Placental epithelial cell (primary cell): Measurements from ENCODE around the genes YIPF1 and LRRC42.

DNA sequence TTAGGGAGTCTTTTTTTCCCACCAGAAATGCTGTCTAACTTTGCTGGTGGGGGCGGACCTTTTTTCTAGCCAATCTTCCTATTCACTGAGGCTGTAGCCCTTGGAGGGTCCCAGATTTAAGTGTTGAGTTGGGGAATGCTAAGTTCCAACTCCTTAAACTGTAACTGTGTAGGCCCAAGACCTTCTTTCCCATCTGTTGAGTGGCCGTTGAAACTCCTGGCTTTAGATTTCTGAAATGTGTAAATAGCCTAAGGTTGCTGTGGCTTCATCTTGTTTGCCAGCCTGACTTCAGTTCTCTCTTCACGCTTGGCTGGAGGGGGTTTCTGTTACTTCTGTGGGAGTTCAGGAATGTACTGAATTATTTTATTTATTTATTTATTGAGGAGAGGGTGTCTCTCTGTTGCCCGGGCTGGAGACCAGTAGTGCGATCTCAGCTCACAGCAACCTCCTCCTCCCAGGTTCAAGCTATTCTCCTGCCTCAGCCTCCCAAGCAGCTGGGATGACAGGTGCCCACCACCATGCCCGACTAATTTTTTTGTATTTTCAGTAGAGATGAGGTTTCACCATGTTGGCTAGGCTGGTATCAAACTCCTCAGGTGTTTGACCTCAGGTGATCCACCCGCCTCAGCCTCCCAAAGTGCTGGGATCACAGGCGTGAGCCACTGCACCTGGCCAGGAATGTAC is 6.1 kb downstream of the TTC39A start:
- CAGE, long polyA plus RNA = no peak

- CAGE, long polyA plus RNA = no peak
These were observed 1.9 kb downstream of the EPS15 start for GRCh38 chr1:51516945-51517796.

DNA sequence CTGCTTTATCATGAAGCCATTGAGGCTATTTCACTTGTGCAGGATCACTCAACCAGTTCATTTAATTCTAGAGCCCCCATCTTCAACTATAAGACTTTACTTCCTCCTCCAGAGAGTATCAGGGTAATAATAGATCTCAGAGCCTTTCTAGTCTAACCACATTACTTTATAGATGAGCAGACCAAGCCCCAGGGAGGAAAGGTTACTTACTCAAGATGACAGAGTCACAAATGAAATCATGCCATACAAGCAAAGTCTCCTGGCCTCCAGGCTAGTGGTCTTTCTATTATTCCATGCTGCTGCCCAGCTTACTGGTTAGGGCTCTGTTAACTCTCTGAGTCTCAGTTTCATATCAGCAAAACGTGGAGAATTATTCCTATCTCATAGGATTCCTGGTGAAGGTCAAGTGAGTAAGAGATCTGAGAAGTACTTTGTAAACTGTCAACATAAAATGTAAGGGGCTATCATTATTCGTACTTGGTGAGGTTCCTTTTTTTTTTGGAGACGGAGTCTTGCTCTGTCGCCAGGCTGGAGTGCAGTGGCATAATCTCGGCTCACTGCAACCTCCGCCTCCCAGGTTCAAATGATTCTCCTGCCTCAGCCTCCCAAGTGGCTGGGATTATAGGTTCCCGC is 46.4 kb upstream of the OSBPL9 start:
- CAGE, long polyA plus RNA = no peak

DNA sequence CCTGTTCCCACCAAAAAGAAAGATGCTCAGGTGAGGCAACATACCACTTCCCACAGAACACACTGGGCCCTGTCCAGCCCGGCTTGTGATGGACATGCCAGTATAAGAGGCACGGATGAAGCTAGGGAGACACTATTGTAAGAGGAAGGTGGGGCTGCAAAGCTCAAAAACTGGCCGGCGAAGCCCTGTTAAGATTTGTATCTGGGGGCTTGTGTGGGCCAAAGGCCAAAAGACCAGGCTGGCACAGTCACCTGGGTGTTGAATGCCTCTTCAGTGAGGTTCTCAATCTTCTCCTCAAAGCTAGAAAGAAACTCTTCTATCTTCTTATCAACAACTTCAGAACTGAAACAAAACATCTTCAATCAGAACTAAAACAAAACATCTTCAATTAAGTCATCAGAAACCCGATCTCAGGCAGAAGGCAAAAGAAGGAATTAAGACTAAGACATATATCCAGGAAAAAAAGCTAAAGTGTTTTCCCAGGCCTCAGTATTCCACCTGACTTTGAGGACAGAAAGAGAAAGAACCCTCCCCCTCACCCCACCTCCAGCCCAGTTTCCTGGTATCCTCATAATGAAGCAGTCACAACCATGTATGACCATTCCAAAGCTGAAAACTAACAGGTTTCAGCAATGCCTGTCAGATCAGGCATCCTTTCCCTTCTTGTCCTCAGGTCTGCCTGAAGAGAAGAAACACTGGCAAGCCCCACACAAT is 87.7 kb downstream of the NRDC start:
- CAGE, long polyA plus RNA = no peak

DNA sequence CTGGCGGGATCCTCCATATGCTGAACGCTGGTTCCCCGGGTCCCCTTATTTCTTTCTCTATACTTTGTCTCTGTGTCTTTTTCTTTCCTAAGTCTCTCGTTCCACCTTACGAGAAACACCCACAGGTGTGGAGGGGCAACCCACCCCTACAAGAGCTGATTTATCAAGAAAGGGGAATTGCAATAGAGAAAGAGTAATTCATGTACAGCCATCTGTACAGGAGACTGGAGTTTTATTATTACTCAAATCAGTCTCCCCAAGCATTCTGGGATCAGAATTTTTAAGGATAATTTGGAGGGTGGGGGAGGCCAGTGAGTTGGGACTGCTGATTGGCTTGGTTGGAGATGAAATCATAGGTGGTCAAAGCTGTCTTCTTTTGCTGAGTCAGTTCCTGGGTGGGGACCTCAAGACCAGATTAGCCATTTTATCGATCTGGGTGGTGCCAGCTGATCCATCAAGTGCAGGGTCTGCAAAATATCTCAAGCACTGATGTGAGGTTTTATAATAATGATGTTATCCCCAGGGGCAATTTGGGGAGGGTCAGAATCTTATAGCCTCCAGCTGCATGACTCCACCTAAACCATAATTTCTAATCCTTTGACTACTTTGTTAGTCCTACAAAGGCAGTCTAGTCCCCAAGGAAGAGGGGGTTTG is 16.7 kb upstream of the RAB3B start:
- CAGE, long polyA plus RNA = no peak

DNA sequence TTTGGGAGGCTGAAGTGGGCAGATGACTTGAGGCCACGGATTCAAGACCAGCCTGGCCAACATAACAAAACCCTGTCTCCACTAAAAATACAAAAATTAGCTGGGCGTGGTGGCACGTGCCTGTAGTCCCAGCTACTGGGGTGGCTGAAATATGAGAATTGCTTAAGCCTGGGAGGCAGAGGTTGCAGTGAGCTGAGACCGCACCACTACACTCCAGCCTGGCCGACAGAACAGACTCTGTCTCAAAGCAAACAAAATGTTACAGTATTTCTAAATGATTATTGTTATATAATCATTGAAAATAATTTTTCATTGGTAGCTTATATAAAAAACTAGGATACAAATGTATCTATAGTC is 4.7 kb downstream of the KTI12 start:
- CAGE, long polyA plus RNA = no peak

GRCh38 chr1:52054818-52054940 is 312 bp downstream of the TXNDC12 start:
- CAGE, long polyA plus RNA = no peak

- CAGE, long polyA plus RNA = no peak
These were observed 733 bp downstream of the ZFYVE9 start for GRCh38 chr1:52142327-52143316.

DNA sequence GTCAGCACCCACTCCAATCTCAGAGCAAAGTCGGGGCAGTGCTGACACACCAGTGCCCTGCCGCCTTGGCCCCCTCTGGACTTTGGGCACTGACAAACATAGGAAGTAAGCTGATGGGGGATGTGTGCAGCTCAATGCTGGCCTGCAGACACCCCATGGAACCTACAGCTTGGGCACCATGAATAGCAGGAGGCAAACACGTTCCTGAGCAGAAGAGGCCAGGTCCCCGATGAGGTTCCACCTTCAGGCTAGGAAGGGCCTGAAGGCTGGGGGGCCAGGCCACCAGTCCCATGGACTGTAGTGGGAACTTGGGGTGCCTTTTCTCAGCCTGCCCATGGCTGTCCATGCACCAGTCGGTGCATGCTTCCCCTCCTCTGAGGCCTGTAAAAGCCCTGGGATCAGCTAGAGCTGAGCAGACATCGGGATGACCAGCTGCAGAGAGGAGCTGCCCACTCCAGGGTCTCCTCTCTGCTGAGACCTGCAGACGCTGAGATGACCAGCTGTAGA is 60.1 kb downstream of the CC2D1B start:
- CAGE, long polyA plus RNA = no peak

DNA sequence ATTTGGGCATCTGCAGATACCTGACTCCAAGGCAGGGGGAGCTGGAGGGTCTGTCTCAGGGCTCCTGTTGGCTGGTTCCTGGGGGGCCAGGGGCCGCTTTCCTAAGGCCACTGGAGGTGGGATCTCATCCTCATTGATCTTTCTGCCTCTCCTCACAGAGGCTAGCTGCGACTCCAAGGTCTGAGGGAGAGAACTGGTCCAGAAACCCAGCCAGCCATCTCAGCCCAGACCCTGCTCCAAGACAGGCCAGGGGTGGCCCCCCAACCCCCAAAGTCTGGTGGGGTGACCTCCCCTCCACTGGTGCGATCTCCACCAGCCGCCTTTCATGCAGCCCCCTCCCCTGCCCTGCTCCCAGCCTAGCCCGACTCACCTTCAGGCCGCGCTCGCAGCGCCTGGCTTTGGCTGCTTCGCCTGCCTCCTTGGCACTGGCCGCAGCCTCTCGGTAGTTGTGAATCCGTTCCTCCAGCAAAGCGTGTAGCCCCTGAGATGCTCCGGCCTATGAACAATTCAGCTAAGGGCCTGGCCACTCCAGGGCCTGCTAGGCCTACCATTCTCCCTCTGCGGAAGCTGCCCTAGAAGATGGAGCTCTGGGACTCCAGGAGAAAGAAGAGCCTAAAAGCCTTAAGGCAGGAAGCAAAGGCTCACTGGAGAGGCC is 5.8 kb downstream of the CC2D1B start:
- CAGE, long polyA plus RNA = no peak

GRCh38 chr1:52365053-52365316 is 1.0 kb downstream of the CC2D1B start:
- CAGE, long polyA plus RNA = no peak

DNA sequence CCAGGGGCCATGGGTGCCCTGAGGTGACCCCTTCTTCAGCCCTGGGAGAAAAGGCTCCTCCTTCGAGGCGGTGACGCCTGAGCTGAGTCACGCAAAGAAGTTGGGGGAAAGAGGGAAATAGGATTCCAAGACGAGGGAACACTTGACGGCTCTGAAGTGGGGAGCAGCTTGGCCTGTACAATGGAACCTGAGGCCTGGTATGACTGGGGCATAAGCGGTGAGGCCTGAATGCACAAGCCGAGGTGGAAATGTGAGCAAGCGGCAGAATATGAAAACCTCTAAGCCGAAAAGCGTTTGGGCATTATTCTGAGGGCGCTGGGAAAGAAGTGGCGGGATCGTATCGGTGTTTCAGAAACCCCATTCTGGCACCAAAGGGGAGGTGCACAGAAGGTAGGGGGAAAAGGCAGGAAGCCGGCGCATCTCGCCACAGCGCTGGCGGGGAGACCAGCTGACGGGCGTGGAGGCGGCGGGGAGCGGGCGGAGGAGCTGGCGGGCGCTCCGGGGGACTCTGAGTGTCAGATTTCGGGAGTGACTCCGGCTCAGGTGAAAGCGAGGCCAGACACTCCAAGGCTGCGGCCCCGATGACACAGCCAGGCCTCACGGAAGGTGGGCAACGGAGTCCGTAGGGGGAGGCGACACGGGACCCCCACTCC is 562 bp downstream of the CC2D1B start:
- CAGE, long polyA plus RNA = no peak

- CAGE, long polyA plus RNA = no peak
These were observed 4.6 kb downstream of the SHISAL2A start for GRCh38 chr1:52637478-52637961.

DNA sequence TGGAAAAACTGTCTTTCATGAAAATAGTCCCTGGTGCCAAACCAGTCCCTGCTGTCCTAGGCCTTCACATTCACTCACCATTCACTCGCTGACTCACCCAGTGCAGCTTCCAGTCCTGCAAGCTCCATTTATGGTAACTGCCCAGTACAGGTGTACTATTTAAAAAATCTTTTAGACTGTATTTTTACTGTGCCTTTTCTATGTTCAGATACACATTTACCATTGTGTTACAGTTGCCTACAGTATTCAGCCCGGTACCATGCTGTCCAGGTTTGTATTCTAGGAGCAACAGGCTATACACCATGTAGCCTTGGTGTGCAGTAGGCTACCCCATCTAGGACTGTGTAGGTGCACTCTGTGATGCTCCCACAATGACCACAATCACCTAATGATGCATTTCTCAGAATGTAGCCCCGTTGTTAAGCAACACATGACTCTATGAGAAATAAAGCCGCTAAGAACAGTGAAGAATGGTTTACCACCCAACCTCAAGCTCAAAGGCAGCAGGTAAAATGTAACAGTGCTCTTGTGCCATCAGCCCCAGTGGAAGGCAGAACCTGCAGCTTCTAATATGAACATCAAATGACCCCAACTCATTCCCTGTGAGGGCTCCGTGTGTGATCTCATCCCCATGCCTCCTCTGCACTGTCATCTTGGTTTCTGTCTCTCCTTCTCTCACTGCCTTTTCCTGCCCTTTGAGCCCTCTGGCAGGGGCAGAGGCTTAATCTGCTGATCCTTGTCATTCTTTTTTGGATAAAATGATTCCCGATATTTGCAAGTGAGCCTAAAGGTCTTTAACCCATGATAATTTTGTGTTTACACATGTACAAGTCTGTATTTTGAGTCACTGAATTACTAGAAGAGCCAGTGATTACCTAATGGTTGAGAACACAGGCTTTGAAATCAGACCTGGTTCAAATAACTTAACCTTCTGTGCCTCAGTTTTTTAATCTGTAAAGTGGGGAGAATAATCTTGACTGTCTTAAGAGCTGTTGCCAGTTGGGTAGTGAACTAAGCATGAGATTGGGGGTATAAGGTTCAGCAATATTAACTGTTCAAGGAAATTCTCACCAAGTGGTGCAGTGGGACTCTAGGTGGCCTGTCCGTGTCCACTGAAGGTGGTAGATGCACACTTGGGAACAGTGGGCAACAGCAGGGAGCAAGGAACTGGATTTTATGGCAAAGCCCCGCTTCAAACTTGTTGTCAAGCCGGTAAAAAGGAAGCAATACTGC is 2.0 kb downstream of the ECHDC2 start:
- CAGE, long polyA plus RNA = no peak

- CAGE, long polyA plus RNA = no peak
These were observed 482 bp downstream of the SCP2 start for GRCh38 chr1:52927426-52928089.

GRCh38 chr1:53081780-53082258 is 19.8 kb downstream of the PODN start:
- CAGE, long polyA plus RNA = no peak

DNA sequence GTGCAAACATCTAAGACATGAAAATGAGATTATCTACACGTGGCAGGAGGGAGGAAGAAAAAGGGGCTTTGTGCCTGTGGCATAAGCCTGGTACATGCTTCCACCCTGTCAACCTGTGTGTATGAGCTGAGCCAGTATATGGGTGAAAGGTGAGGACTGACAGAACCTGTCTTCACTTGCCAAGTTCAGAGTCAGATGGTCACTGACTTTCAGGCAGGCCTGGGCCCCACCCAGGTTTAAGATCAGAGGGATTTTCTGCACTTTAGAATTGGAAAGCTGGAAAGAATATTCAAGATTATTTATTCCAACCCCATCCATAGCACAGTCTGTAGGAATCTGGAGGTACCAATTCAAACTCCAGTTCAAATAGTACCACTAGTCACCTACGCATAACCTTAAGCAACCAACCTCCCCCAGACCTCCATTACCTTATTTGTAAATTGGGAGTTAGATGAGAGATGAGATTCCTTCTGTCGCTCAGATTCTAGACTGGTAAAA is 1.8 kb downstream of the CPT2 start:
- CAGE, long polyA plus RNA = no peak

GRCh38 chr1:53592225-53592756 is 133.1 kb downstream of the DMRTB1 start:
- CAGE, long polyA plus RNA = no peak

DNA sequence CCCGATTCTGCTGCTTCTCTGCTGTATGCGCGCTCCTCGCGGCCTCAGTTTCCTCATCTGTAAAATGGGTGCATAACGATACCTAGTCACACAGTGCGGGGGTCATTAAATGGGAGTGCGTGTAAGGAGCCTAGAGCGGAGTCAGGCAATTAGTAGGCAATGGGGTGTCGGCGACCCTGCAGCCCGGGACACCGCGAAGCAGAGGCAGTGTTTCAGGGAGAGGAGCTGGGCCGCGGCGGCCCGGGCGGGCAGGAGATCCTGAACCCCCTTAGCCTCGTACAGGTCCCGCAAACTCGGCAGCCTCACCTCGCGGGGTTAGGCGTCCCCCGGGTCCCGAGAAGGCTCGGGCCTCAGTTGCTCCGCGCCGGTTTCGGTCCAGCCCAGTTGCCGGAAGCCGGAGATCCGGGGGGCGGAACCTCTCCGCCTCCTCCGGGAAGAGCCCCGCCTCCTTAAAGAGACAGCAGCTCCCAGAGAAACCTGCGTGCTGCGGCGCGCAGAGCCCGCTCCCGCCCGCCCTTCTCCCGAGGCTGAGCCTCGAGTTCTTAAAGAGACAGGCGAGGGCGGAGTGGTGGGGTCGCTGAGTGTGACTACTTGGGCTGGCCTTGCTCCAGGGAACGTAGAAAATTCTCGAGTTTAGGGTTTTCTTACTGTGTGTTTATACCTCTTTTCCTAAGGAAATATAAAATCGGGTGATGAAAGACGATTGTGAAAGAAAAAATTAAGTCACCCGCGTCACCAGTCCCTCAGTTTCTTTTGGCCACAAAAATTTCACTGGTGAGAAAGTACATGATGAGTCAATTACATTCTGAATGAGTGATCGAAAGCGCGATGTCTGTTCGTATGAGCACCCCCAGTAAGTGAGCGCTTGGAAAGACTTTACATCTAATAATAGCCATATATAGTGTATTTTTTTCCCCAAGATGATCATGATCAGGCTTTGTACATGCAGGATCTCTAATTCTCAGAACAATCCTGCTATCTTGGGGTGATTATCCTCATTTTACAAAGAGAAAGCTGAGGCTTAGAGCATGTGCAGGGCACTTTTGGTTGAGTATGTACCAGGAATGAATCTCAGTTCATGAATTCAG is at the start of gene YIPF1:
Gene YIPF1 (minus strand): TSS at position 391 of the 1,088 bp plus-strand sequence.
- CAGE, long polyA plus RNA = no peak

DNA sequence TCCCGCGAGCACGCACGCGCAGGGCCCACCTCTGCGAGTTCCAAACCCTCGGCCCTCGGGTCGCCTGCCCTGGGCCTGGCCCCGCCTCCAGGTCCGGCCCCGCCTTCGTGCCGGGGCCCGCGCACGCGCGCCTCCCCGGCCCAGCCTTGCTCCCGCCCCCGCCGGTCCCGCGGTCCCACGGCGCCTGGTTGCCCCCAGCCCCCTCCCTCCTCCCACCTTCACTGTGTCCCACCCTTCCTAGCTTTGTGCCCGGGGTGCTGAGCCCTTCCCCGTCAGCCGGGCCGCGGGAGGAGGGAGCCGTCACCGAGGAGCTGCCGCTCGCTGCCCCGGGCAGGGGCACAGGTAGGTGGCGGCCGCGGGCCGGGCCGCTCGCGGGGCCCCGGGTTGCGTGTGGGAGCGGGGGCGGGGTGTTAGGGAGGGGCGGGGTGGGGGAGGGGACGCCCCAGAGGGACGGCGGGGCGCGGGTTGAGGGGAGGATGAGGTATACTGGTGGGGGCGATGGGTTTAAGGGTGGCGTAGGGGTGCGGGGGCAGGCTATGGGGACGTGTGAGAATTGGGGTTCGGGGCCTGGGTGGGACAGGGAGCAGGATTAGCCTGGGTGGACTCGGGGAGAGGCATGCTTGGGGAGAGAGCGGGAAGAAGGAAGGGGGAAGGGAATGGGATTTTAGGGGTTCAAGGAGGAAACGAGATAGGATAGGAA is at the start of gene LRRC42:
Gene LRRC42 (plus strand): TSS at position 143 of the 700 bp plus-strand sequence.
- CAGE, long polyA plus RNA = no peak